A673 (cell line): ENCODE measurements around a stretch of chr1.

GRCh38 chr1:229290404-229291142 is 19.7 kb downstream of the RAB4A start:
- PRO-cap, result no peak

GRCh38 chr1:229340370-229340815 is 2.5 kb downstream of the CCSAP start:
- PRO-cap, result no peak

DNA sequence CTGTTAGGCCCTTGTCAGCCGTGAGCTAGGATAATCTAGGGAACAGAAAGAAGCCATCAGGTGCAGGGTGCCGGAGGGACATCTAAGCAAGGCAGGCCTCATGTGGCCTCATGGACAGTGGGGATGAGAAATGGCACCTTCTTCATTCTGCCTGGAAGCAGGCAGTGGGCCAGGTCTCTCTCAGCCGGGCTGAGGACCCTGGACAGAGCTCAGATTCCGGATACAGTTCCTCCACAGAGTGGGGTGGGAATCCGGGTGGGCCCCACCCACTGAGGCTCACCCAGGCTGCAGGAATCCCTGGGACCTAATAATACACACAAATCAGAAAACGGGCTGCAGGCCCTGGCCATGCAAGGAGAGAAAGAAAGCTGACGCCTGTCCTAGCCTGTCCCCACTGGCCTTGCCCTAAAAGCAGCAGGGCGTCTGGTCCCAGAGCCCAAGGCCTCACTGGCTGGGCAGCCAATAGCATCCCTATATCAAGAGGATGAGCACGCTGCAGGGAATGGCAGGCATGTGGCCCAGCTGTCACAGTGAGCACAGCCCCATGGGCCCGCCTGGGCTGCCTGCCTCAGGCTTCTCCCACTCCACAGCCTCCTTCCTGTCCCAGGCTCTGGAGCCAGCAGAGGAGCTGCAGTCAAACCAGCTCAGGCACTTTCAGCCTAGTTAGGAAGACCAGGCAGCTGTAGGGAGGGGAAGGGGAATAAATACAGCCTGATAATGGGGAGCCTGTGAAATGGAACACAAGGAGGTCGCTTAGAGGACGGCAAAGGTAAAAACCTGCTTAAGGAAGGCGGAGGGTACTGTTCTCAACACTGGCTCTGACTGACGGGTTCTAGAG is 25.3 kb downstream of the ACTA1 start:
- PRO-cap, result no peak

GRCh38 chr1:229432513-229433211 is 1.2 kb downstream of the ACTA1 start:
- PRO-cap, result no peak

- PRO-cap, result no peak
These were observed 19.6 kb downstream of the URB2 start for GRCh38 chr1:229645550-229646154.

GRCh38 chr1:229843858-229844275 is 217.8 kb downstream of the URB2 start:
- PRO-cap, result no peak

DNA sequence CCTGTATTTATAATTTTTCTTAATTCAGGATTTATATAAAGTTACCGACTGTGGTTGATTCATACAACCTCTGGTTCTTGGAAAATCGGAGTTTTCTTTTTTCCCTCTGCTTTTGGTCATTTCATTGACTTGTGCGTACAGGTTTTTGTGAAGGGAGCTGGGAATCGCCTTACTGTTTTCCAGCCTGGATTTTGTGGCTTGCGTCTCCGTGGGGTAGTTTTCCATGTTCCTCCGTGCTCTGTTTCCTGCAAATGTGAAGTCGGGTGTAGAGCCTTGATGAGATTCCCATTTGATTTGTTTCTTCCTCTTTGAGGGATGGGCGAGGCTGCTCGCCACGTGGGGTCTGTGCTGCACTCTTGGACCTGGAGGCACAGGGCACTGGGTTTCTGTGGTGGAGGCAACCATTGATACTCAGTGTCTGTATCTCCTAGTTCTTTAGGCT is 52.1 kb downstream of the GALNT2 start:
- PRO-cap, result no peak

DNA sequence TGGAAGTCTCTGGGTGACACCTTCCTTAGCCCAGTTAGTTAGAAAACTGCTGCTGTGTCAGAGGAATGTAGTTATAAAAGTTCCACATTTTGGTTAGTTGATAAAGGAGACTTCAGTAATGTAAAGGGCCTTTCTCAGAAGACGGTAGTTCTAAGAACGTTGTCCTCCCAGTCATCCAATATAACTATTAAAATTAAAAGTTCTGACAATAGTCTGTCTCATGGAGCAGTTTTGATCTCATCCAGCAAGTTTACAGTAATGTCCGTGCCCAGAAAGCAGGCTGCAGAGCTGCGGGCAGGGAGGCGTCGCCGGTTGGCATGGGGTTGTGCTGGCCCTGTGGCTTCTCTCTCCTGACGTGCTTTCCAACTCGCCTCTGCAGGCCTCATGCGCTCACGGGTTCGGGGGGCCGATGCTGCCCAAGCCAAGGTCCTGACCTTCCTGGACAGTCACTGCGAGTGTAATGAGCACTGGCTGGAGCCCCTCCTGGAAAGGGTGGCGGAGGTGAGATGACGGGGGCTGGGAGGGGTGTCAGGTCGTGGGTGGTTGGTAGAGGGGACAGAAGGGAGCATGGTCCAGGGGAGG is 176.0 kb downstream of the GALNT2 start:
- PRO-cap, result no peak

DNA sequence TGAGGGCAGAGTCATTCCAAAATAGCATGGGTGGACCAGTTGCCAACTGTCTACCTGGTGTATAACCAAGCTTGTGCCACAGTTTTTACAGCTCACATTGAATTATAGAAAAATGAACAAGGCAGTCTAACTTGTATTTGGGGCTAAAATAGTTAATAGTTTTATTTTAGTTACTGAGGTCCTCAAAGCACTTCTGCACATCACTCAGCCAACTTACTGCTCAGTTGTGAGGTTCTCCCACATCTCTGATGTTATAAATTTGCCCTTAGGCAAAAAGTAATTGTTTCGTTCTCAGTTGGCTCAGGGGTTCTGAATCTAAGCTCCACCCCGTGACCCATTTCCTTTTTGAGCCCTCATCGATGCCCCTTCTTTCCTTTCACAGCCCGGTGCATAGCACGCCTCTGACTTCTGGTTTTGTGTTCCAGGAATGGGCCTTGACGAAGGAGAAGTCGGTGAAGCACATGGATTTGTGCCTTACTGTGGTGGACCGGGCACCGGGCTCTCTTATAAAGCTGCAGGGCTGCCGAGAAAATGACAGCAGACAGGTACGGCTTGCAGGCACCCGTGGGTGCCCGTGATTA is 152.0 kb downstream of the PGBD5 start:
- PRO-cap, result no peak

DNA sequence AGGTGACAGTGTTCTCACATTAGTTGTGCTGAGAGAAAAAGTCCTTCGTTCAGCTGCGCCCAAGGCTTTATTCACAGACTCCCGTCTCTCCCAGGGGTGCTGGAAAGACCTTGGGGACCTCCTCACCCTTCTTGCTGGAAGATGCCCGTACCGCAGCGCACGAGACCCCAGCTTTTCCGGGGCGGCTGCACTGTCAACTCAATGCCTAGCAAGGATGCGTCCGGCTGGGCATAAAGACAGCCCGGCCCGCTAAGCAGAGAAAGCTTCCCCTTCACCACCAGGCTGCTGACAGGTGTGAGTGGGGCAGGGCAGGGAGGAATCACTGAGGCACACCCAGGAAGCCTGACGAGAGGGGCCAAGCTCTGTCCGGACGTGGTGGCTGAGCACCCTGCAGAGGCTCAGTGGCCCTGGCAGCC is 125.3 kb downstream of the PGBD5 start:
- PRO-cap, result no peak

DNA sequence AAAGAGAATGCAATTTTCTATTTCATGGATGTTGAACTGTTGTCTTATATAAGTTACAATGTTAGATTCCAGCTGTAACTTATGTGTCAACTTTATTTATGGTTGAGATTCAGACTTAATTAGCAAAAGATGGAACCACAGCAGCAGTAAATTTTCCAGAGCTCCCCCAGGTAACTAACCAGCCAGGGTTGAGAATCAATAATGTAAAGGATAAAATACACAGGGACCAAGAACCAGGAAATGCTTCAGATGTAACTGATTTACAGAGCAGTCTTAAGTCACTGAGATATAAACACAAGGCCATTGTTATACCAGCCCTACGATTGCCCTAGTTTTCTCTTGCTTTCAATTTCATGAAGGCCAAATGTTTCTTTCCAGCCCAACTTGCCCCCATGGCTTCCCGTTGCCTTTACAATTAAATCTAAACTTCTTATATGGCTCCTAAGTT is 70.2 kb upstream of the COG2 start:
- PRO-cap, result no peak

GRCh38 chr1:230824183-230824576 is 44.1 kb downstream of the C1orf198 start:
- PRO-cap, result no peak

DNA sequence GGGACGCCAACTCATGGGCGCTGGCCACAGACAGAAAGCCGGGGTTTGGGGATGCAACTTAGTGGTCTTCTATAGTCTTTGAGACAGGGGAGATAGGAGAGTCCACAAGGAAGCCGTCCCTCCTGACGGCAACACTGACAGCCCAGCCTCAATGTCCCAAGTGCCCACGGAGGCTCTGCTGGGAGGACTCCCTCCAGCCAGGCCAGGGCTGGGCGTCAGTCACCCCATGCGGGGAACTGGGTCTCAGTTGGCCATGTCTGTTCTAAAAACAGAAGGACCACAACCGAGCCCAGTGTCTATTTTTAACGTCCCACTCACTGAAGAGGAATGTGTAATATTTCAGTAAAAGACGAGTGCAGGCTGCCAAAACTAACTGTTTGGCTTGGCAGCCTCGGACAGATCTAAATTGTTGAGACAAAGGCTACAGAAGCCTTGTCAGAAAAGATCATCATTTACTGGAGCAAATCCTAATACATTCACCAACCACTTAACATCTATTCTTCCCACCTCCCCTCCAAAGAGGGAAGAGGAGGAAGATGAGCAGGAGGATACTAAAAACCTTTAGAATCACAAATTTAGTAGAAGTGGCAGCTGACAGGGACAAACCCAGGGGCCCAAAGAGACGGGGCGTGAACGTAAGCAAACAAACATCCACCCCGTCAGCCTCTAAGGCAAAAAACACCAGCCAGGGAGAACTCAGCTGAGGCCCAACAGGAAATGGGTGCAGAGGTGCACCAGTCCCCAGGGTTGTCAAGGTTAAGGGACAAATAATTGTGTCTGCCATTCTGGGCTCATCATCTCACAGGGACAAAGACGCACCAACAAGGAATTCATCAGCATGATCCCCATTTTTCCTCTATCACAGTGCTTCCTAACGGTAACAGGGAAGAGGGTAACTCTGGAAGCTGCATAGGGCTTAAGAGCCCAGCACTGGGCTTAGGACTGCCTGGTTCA is 18.7 kb downstream of the C1orf198 start:
- PRO-cap, result no peak

- PRO-cap, result no peak
These were observed 9.2 kb downstream of the C1orf198 start for GRCh38 chr1:230858661-230859940.

DNA sequence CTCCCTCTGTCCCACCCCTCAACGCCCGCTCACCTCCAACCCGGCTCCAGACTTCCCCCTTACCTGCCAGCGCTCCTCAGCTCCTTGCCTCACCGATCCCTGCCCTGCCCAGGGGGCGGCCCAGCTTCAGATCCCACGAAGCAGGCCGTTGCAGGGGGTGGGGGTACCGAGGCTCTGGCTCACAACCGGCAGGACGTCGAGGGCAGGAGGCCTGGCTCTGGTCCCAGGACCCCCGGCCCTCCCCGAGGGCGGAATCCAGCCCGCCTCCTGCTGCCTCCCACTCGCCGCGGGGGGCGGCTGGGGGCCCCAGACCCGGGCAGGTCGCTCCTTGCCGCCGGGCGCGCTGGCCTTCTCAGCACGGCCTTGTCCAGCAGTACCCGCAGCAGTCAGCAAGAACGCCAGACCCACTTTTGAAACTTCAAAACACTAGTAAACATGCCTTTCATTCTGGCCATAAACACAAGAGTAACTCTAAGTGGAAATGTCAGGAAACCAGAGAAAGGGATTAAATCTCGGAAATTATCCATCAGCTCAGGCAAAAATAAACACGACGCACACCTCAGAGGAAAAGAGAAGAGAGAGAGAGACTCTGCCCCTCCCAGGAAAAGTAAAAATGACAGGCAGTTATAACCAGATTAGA is 970 bp upstream of the FAM89A start:
- PRO-cap, result no peak

DNA sequence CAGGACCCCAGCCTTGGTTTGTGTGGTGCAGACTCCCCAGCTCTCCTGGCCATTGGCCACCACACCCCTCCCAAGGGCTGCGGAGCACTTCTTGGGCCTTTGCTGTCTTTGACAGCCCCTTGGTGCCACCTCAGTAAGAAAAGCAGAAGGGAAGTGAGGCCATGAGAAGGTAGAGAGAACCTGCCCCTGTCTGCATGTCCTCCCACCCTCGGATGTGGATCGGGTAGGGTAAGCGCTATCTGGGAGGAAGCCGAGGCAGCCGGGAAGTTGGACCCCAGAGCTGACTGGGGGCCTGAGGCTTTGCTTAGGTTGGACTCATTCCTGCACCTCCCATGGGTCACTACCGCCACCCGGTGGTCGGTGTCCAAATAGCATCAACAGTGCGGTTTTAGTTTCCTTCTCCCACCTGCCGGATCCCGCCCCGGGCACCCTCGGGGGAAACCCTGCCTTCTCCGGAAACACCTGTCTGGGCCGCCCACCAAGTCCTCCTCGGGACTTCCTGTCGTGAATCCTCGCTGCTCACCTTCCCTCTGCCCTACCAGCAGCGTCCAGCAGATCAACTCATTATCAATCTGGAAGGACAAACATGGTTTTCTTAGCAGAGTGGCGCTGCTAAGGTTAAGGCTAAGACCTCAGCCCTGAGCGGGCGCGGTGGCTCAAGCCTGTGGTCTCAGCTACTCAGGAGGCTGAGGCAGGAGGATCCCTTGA is 29.7 kb downstream of the C1orf131 start:
- PRO-cap, result no peak

DNA sequence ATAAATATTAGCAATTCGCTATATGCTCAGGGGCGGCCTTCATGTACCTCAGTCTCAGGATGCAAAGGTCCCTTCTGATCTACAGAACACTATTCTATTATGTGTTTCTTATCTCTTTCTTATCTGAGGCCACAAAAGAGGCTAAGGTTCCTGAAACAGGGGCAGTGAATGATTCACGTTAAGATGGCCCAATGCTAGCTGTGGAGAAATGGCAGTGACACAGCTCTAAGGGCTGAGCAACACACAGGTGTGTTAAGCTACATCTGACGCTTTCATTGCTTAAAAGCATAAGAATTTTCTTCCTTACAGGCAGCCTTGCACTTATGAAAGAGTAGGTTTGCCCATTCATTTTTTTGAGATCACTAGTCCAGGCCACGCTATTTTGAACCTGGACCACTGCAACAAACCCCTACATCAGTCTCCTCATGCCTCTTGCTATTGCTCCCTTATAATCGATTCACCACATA is 6.8 kb downstream of the C1orf131 start:
- PRO-cap, result no peak

- PRO-cap, result no peak
These were observed 1.7 kb downstream of the EXOC8 start for GRCh38 chr1:231335715-231336687.

DNA sequence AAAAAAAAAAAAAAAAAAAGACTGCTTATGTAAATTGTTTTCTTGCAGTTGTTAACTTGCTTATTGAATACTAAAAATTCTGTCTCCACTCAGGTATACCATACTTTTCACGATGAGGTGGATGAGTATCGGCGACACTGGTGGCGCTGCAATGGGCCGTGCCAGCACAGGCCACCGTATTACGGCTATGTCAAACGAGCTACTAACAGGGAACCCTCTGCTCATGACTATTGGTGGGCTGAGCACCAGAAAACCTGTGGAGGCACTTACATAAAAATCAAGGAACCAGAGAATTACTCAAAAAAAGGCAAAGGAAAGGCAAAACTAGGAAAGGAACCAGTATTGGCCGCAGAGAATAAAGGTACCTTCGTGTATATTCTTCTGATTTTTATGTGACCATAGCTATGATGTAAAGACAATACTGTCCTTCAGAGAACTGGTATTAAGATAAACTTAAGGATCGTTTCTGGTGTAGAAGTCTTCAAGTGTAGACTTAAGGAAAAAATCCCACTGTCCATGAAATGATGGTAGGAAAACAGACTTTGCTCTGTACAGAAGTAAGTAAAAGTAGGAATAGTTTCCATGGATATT is 13.2 kb downstream of the SPRTN start:
- PRO-cap, result no peak

GRCh38 chr1:231362253-231362780 is 24.2 kb downstream of the SPRTN start:
- PRO-cap, result no peak